Neural crest cell (in vitro differentiated cells): ENCODE measurements around a stretch of chr18.

GRCh38 chr18:8615354-8615913, 6.2 kb downstream of the RAB12 start:
- PRO-cap: no peak

GRCh38 chr18:8720211-8721104, 15.1 kb downstream of the MTCL1 start:
- PRO-cap: no peak

GRCh38 chr18:8797135-8797594, 91.8 kb downstream of the MTCL1 start:
- PRO-cap: no peak

- PRO-cap: no peak
These were observed 158.6 kb upstream of the NDUFV2 start for GRCh38 chr18:8943843-8944272.

GRCh38 chr18:8960674-8961403, 141.7 kb upstream of the NDUFV2 start:
- PRO-cap: no peak

DNA sequence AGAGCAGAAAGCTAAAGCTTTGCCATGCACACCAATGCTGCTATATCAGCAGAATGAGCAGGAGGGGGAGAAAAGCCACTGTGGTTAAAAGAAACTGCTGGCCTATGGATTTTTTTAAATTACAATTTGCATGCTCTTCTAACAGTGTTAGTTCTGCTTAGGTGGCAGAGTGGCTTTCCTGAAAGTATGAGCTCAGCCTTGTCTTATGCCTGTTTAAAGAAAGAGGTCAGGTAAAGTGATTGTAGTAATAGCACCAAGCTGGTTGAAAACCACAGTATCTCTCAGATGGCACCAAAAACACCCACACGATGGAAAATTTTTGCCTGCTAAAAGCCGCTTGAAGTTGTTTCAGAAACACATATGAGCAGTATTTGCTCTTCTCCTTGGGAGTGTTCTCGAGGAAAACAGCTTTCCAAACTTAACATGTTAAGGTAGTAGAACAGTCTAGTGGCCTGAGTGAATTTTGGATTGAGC, 19.7 kb upstream of the NDUFV2 start:
- PRO-cap: no peak

DNA sequence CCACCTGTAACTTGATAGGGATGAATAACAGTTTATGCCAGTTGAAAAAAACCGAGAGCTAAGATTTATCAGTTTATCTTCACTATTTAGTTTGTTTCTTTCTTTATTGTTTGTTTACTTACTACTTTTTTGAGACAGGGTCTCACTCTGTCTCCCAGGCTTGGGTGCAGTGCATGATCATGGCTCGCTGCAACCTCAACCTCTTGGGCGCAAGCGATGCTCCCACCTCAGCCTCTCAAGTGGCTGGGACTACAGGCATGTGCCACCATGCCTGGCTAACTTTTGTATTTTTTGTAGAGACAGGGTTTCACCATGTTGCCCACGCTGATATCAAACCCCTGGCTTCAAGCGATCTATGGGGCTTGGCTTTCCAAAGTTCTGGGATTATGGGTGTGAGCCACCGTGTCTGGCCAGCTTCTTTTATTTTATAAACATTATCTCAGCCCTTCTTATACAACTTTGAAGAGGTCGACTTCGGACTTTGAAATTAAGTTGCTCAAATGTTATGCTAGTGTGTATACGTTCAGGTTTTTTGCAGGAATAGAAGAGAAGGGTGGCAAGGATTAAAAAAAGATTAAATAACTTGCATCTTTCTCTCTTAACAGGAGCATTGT, 8.0 kb downstream of the NDUFV2 start:
- PRO-cap: no peak

GRCh38 chr18:9126370-9126695, 10.2 kb upstream of the ANKRD12 start:
- PRO-cap: no peak

DNA sequence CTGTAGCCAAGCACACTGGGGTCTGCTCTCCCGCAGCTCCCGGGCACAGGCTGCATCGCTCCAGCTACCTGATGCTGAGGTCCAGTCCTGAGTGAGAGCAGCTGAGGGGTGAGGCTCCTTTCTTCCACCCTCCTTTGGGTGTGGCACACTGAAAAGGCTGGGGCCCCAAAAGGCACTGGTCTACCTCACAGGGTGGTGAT, 33.8 kb downstream of the PPP4R1 start:
- PRO-cap: no peak

- PRO-cap: no peak
These were observed 33.5 kb upstream of the PPP4R1 start for GRCh38 chr18:9647736-9648325.

GRCh38 chr18:9657882-9658736, 43.8 kb upstream of the PPP4R1 start:
- PRO-cap: no peak

DNA sequence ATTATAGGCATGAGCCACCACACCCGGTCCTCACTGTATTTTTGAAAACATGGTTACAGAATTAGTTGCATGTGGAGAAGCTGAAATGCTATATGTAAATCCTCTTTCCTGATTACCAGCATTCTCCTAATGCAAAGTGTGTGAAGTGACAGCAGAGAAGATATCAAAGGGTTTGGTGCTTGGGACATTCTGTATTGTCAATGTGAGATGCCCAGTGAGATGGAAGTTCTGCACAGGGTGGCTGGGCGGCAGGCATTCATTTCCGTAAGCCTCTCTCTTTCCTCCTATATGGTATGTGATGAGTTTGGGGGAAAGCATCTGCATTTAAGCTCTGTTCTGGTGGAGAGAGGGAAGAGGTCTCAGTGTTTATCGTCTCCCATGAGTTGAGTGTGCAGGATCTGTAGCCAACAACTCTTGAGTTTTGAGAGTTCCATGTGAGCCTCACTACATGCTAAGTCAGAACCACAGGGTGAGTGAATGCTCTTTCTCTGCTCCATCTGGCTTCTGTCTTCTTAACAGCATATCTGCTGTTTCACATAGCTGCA, 22.5 kb downstream of the RAB31 start:
- PRO-cap: no peak

DNA sequence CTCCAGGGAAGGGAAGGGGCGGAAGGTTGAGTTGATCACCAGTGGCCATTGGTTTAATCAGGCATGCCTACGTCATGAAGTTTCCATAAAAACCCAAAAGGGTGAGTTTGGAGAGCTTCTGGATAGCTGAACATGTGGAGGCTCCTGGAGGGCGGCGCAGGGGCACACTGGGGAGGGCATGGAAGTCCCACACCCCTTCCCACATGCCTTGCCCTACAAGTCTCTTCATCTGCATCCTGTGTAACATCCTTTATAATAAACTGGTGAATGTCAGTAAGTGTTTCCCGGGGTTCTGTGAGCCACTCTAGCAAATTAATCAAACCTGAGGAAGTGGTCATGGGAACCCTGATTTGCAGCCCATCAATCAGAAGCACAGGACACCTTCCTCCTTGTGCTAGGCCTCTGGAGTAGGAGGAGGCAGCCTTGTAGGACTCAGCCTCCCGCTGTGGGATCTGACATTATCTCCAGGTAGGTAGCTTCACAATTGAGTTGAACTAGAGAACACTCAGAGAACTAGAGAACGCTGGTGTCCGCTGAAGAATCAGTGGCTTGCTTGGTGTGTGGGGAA, 30.4 kb downstream of the RAB31 start:
- PRO-cap: no peak

- PRO-cap: no peak
These were observed 1.6 kb upstream of the VAPA start for GRCh38 chr18:9912249-9912540.

GRCh38 chr18:9915469-9915675, 1.6 kb downstream of the VAPA start:
- PRO-cap: no peak

GRCh38 chr18:9949240-9950224, 35.7 kb downstream of the VAPA start:
- PRO-cap: no peak

GRCh38 chr18:9968156-9968575, 54.4 kb downstream of the VAPA start:
- PRO-cap: no peak

DNA sequence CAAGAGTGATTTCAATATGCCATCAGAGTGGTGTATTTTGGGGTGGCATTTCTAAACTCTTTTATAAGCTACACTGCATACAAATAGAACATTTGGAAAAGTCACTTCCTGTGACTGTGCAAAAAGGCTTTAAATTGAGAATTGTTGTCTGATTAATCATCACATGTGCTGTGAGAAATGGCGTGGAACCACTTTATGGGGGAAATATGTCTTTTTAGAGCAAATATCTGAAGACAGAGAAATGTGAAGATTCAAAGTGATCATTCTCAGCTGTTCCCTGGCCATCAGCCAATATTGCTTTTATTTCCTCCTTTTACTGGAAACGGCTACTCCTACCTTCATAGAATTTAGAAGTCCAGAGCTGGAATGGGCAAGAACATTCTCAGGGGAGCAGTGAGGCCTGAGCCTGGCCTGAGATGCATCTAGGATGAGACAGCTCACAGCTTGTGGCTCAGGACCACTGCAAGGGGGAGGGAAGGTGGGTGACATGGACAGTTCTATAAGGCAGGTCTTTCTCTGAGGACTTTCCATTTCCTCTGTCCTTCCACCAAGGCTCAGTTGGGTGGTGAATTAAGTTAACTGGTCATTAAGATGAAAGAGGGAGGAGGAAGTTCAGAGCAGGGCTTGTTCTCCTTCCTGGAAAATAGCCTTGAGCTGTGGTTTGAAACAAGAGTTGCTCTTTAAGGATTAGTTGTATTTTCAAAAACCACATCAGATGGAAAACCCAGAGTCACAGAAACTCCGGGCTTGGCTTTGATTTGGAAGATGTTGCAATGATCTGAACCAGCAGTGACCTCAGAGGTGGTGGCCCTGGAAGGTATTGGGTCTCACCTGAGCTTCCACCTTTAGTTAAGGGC, 144.2 kb downstream of the VAPA start:
- PRO-cap: no peak

DNA sequence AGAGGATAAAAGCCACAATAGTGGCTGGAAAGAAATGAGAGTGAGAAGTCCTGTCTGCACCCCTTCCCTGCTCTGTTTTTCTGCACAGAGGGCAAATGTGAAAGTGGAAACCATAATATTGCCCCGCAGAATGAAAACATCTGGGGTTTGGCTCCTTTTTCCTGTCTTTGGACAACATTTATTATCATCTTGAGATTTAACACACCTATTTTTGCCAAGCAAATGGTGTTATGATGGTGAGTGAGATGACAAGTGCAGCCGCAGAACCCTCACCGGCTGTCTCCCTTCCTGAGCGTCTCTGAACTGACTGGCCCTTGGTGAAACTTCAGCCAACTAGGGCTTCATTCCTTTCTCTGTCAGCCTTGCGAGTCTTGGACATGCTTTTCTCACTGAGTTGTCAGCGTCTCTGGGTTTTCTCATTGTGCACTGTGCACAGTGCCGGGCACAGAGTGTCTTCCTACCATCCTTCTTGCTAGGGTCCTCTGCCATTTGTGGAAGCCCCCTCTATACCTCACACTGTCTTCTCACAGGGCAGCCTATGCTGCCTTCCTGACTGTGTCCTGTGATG, 154.4 kb downstream of the VAPA start:
- PRO-cap: no peak

GRCh38 chr18:10113727-10114171, 199.9 kb downstream of the VAPA start:
- PRO-cap: no peak